ENCODE measurements around a stretch of chr7.

DNA sequence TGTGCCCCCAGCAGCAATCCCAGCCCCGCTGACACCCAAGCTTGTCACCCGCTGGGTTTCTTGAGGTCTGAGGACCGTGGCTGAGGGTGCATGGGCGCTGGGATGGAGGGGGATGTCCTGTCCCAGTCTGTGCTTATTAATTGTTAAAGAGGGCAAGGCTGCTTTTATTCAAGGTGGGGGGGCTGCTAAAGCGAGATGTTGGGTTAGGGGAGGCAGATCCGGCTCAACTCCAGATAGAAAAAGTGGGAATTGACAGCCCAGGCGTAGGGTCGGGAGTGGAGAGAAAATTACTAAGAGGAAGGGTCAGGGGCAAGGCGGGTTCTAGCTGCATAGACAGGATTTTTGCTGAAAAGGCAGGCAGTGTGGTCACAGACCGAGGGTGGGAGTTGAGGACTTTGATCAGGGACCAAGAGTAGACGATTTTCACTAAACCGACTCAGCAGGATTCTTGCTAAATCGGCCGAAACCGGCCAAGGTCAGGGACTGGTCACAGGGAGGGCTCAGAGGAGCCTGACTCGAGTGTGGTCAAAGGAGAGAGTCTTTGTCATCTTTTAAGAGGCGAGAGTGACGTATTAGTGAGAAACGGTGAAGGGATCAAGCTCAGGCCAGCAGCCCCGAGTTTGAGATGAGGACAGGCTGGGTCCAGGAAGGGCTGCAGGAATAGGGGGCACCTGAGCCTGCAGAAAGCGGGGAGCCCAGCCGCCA is 41.8 kb upstream of the FAM20C start:
- RRBS, 2 experiments: no CpG with 5 or more reads among the region's 22 CpGs

GRCh38 chr7:201955-202529 is 9.7 kb downstream of the FAM20C start:
- RRBS, 2 experiments: no CpG with 5 or more reads among the region's 13 CpGs

GRCh38 chr7:234448-235159 is 42.2 kb downstream of the FAM20C start:
- RRBS, 2 experiments: no CpG with 5 or more reads among the region's 25 CpGs

- RRBS, 2 experiments: 78 to 87% methylated on average over 4 of the region's 14 CpGs
These were observed 23.8 kb upstream of the FOXL3 start for GRCh38 chr7:266150-266572.

DNA sequence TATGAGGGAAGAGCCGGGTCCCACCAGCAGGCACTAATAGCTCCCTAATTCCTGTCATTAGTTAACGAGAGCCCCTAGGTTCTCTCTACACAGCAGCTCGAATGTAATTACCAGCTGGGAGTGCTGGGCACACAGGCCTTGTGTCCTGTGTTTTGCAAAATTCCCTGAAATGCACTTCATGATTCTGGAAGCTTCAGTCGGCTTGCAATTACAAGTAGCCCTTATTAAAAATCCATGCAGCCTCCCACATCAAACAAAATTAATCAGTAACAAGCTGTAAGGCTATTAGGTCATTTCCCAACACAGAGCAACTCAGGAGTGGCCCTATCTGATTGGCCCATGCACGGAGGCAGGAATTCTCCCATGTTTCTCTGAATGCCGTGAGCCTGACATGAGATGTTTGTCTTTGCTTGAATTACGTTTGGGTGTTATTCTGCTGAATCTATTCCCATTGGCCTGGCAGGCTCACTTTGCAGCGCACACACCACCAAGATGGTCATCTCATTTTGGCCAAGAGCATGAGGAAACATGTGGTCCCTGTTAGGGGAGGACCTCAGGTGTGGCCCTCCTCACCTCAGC is 36.8 kb downstream of the FOXL3 start:
- RRBS, 2 experiments: no CpG with 5 or more reads among the region's 8 CpGs

- RRBS, 2 experiments: 2% methylated on average over 24 of the region's 35 CpGs
These were observed 3.0 kb downstream of the PDGFA start for GRCh38 chr7:516651-517072.

DNA sequence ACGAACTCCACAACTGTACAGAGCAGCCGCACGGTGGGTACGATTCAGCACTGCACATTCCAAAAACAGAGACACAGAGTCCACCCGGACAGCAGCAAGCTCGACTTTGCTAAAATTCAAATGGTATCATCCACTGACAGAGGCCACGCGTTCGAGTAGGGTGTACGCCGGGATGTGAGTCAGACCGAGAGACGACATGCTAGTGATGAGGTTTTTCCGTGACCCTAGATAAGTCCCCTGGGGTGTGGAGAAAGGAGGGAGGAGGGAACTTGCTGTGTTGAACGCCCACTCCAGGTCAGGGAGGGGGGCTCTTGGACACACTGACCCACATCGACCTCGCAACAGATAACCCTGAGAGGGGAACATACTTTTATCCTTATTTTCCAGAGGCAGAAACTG is 65.7 kb upstream of the PDGFA start:
- RRBS, 2 experiments: 96% methylated on average over 7 of the region's 17 CpGs

DNA sequence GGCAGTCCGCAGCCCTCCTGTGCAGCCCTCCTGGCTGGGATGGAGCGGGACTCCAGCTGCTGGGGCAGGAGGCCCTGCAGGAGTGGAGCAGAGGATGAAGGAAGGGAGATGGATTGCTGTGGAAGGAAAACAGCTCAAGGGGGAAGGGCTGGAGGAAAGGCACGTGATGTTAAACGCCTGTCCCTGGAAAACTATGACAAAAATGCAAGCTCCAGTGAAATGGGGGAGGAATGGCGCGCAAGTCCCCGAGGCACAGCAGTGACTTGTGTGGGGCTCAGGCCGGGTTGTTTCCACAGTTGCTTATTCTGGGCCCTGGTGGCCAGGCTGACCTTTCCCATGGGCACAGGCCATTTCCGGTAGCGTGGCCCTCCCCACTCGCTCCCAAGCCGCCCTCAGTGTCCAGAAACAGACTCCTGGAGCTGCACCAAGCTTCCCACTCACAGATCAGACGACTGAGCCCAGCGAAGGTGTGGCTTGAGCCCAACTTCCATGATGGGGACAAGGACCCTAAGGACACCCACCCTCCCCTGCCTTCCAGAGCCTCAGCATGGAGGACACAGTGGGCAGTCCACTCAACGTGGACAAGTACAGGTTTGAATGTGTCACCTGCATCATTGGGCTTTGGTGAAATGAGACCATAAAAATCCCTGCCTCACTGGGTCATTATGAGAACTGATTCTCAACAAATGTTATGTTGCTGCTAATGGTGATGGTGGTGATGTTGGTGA is 68.2 kb upstream of the PDGFA start:
- RRBS, 2 experiments: 65 to 82% methylated on average over 2 of the region's 15 CpGs

- RRBS, 2 experiments: 68 to 69% methylated on average over 11 to 12 of the region's 34 CpGs
These were observed 82.9 kb upstream of the PDGFA start for GRCh38 chr7:602402-603085.

- RRBS, 2 experiments: no CpG with 5 or more reads among the region's 16 CpGs
These were observed 83.8 kb upstream of the PDGFA start for GRCh38 chr7:603086-604143.

DNA sequence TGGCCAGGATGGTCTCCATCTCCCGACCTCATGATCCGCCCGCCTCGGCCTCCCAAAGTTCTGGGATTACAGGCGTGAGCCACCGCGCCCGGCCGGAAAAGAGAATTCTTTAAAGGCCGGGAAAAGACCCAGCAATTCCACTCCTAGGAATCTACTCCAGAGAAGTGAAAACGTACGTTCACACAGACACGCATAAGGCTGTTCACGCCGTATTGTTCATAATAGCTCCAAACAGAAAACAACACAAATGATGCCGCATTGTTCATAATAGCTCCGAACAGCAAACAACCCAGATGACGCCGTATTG is 85.4 kb upstream of the DNAAF5 start:
- RRBS, 2 experiments: no CpG with 5 or more reads among the region's 19 CpGs

DNA sequence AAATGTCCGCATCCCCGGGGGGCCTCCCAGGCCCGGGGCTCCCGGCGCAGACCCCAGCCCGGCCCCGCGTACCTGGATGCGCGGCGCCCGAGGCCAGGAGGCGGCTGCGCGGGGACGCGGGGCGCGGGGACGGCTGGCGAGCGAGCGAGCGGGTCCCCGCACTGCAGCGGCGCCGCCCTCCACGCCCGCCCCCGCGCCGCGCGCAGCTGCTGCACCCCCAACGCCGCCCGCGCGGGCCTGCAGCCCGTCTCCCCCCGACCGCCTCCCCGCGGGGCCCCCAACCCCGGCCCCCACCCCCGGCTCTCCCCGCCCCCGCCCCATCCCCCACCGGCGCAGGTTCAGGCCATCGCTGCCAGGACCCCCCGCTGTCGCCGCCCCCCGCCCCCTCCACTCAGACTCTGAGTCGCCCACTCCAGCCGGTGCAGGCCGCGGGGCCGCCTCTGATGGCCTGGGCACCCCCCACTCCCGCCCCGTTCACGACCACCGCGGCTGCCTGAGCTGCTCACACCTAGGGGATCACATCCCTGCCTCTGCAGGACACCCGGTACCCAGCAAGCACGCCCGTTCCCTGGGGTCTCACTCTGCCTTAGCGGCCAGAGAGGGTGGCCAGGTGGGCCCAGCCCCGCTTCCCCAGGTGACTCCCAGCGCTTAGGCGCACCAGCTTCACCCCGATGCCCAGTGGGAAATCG is 14.0 kb upstream of the DNAAF5 start:
- RRBS, 2 experiments: 0 to 6% methylated on average over 5 of the region's 75 CpGs

DNA sequence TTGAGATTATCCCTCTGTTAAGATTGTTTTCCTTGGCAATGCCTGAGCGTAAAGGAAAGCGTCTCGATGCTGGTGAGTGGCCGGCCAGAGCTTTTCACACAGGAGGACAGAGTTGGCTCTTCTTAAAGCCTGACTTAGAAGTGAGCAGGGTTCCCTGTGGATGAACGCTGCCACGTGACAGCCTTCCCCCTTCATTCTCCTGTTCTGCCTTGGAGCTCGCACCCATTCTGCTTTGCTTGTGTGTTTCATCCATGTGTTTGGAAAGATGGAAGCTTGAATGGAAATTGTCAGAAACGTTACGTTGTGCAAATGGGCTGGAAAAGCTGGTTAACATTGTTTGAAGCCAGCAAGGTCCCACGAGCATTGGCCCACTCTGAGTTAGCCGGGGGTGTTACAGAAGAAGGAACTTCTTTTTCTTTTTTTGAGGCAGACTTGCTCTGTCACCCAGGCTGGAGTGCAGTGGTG is 22.2 kb upstream of the PRKAR1B start:
- RRBS, 2 experiments: no CpG with 5 or more reads among the region's 11 CpGs

- RRBS, 2 experiments: 95 to 98% methylated on average over 6 of the region's 29 CpGs
These were observed 15.5 kb downstream of the SUN1 start for GRCh38 chr7:847749-848194.

DNA sequence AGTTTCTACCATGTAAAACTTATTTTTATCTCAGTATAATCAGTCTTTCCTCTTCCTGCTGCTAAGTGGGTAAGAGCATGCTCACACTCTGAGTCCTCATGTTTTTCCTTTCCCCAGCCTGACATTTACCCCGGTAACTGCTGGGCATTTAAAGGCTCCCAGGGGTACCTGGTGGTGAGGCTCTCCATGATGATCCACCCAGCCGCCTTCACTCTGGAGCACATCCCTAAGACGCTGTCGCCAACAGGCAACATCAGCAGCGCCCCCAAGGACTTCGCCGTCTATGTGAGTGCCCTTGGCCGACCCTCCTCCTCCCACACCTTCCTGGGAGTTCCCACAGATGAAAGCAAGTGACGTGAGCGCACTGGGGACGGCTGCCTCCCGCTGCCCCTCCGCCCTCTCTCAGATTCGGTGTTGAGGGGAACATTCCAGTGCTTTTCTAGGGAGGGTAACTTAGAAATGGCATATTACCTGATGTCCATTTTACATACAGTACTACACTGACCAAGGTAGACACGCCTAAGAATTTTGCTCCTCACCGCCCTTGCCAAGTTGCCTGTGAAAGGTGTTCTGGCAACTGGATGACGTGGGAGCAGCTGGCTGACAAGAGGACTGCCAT is 7.0 kb upstream of the GET4 start:
- RRBS, 2 experiments: no CpG with 5 or more reads among the region's 17 CpGs

- RRBS, 2 experiments: no CpG with 5 or more reads among the region's 31 CpGs
These were observed 2.9 kb downstream of the GET4 start for GRCh38 chr7:878959-879937.

- RRBS, 2 experiments: 31 to 75% methylated on average over 10 to 12 of the region's 30 CpGs
These were observed 28.5 kb downstream of the GET4 start for GRCh38 chr7:904766-905382.

- RRBS, 2 experiments: no CpG with 5 or more reads among the region's 52 CpGs
These were observed 33.8 kb downstream of the ADAP1 start for GRCh38 chr7:920390-921320.

DNA sequence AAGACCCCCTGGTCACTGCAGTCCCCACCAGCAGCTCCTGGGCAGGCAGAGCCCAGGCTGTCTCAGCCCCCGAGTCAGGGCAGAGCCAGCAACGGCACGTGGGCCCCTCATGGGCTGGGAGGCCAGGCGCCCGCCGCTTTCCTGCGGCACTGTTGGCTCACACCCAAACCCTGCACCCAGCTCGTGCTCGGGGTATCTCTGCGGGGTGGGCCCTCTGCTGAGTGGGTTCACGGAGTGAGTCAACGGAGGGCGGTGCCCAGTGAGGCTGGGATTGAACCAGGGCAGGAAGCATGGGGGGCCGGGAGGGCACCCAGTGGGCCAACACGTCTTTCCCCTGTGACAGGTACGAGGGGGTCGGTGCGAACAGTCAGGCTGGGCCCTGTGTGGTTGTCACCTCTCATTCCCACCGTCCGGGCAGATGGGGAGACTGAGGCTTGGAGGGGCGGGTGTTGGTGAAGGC is 28.9 kb downstream of the ADAP1 start:
- RRBS, 2 experiments: no CpG with 5 or more reads among the region's 21 CpGs

- RRBS, 2 experiments: 88 to 89% methylated on average over 4 to 5 of the region's 29 CpGs
These were observed 23.1 kb downstream of the ADAP1 start for GRCh38 chr7:931204-931955.